SK-N-MC (cell line): ENCODE data around the genes PBX1, LRRC52 and ALDH9A1.

GRCh38 chr1:162581107-162581718 is 19.7 kb downstream of the UAP1 start:
- RRBS: no CpG with 5 or more reads among the region's 6 CpGs

GRCh38 chr1:162626728-162626916 is 5.6 kb upstream of the DDR2 start:
- RRBS: no CpG with 5 or more reads among the region's 2 CpGs

DNA sequence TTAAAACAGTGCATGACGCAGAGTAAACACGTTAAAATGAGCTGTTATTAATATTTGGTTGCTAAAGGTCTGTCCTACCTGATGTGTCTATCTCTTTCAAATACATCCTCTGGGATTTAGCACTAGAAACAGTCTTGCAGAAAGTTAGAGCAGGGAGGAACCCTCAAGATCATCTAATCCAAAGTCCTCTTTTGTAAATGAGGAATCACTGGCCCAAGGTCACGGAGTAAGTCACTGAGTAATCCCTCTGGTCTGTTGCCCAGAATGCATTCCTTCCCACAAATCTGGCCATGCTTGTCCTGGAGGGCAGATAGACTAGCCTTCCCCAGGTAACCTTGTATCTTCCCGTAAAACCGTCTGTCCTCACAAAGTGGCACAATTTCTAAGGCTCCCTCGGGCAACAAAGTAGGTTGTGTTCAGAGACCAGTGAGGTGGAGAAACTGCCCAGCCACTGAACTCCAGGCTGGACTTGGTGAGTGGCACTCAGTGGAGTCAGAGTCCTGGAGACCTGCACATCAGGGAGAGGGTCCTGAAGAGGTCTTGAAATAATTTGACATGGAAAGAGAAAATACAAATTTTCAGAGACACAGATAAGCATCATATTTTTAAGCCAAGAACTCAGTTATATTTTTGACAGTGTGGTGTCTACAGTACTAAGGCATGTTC is 46.2 kb downstream of the DDR2 start:
- RRBS: no CpG with 5 or more reads among the region's 6 CpGs

GRCh38 chr1:162747134-162747747 is 43.3 kb upstream of the HSD17B7 start:
- RRBS: no CpG with 5 or more reads among the region's 10 CpGs

GRCh38 chr1:162772671-162773209 is 17.8 kb upstream of the HSD17B7 start:
- RRBS: no CpG with 5 or more reads among the region's 3 CpGs

GRCh38 chr1:162781317-162782194 is 8.9 kb upstream of the HSD17B7 start:
- RRBS: no CpG with 5 or more reads among the region's 4 CpGs

- RRBS: no CpG with 5 or more reads among the region's 2 CpGs
Observed at GRCh38 chr1:162784808-162785163, 5.7 kb upstream of the HSD17B7 start.

GRCh38 chr1:163231382-163231909 is 28.7 kb upstream of the RGS5 start:
- RRBS: no CpG with 5 or more reads among the region's 3 CpGs

- RRBS: 1% methylated on average over 8 of the region's 33 CpGs
Observed at GRCh38 chr1:164558983-164560147, at the start of gene PBX1. PBX1 (plus strand) TSS chr1:164559184.

- RRBS: no CpG with 5 or more reads among the region's 3 CpGs
Observed at GRCh38 chr1:164597007-164597464, 38.1 kb downstream of the PBX1 start.

DNA sequence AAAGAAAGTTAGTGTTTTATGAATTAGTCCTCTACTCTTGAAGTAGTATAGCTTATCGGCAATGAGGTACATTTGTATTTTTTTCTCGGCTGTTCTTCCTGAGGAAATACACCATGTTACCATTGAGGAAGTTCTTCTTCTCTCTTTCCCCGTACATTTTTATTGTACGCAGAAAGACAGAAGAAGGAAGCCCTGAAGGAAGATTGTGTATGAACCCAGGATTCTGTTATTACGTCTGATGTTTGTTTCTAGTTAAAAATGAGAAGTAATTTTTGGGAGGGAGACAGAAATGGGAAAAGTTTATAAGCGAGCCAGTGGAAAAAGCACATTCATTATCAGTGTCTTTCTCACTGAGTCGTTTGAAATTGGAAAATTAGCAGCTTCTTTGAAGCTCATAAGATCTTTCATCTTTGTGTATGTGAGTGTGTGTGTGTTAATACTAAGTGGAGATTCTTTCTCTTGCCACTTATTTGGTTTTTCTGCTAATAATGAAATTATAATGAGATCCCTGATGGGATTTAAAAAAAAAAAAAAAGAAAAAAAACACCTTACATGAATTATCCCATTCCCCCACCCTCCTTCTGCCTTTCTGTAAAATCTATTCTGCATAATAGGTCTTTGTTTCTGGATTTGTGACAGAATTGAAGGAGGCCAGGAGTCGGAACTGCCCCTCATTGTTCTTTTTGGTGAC is 66.5 kb downstream of the PBX1 start:
- RRBS: no CpG with 5 or more reads among the region's 8 CpGs

- RRBS: no CpG with 5 or more reads among the region's 2 CpGs
Observed at GRCh38 chr1:164686053-164686496, 127.1 kb downstream of the PBX1 start.

DNA sequence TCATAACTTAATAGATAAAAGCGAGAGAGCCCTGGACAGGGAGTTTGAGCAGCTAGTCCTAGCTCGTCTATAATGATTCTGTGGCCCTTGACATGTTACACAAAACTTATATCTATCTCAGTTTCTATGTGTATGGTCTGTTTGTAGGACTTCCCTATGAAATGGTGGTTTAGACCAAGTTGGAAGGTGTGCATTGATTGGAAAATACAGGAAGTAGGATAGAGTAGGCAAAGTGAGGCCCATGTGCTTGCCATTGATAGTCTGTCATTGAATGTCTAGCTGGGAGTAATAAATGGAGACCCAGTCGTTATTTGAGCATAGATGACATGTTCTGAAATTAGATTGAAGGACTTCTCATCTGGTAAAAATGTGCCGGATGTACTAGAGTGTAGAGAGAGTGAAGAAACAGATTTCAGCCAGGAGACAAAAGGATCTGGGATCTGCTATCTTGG is 136.8 kb downstream of the PBX1 start:
- RRBS: no CpG with 5 or more reads among the region's 4 CpGs

DNA sequence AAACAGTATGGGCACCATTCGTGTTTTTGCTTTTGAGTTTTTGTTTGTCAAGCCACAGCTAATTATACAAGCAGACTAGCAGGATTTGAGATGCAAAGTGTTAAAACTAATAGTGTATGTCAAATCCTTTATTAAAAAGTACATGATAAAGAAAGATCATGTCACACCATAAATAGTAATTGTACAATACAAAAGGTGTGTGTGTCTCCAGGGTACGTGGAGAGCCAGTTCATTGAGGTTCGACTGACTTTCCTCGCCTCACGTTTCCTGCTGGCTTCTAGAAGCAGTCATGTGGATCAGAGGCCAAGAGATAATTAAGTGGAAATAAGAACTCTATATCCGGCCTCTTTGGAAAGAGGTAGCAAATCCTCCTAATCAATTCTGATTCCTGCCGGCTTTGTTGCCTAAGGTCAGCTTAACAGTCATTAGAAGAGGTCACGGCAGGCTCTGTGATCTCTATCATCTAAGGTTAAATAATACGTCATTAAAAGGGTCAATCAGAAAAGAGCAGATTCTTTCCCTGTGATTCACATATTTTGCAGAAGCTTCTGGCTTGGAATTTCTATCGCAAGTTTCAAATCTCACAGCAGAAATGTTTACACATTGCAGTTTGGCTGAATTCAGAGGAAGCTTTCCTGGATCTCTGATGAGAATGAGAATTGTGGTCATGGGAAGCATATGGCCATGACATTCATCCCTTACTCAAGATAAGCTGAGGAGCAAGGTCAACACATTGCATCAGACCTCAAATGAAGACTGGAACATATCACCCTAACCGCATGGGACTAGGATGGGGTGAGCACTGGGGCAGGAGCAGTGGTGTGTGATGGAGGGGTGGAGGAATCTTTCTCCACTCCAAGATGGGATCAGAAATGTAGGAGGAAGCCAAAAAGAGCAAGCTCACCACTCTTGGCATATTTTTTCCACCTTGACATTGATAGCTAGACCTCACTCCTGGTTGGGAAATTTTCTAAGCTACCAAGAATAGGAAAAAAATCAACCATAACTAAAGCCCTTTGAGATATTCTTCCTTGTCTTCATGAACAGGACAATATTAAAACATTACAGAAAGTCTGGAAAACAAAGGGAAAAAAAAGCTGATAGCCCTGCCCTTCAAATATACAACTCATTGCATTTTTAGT is 189.4 kb downstream of the PBX1 start:
- RRBS: 68% methylated on average over 1 of the region's 11 CpGs

DNA sequence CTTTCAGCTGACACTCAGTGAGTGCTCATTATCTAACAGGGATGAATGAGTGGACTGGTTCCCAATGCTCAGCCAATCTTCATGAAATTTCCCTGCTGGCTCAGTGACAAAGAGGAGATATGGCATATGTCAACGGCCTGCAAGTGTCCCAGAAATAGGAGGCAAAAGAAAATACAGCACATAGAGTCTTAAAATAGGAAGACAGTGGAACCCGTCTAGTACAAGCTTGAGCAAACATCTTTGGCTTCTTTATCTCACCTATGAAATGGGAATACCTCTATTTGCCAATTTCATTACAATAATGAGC is 34.9 kb downstream of the RXRG start:
- RRBS: no CpG with 5 or more reads among the region's 2 CpGs

DNA sequence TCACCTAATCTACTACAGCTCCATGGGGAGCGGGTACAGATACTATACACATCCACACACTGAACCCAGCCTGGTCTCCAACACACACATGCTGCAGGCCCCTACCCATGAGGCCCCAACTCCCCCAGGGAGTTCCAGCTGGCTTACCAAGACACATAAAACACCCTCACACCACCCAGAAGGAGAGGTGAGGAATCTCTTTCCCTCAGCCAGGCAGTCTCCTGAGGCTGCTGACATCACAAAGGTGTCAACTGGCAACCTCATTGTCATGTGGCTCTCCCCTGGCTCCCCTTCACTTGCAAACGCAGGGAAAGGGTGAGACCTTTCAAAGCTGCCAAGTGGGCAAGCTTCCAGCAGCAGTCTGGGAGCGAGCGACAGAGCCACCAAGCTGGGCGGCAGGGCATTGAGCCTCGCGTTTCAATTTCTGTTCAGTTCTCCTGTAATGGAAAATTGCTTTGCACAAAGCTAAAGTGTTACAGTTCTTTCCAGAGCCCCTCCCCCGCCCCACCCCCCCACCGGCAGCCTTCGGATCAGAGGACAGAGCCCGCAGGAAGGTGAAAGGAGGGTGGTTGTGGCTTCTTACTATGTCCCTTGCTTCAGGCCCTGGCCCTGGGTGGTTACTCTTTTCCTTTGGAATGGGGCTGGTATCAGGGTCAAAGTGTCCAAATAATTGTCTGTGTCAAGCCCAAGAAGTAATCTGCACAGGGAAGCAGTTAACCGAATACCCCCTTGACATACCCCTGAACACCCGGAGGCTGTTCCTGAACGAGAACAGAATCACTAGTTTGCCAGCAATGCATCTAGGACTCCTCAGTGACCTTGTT is at the start of gene LRRC52:
Gene LRRC52, plus strand, starts transcription at position 288 of the 824 bp plus-strand sequence.
- RRBS: 93% methylated on average over 2 of the region's 14 CpGs

DNA sequence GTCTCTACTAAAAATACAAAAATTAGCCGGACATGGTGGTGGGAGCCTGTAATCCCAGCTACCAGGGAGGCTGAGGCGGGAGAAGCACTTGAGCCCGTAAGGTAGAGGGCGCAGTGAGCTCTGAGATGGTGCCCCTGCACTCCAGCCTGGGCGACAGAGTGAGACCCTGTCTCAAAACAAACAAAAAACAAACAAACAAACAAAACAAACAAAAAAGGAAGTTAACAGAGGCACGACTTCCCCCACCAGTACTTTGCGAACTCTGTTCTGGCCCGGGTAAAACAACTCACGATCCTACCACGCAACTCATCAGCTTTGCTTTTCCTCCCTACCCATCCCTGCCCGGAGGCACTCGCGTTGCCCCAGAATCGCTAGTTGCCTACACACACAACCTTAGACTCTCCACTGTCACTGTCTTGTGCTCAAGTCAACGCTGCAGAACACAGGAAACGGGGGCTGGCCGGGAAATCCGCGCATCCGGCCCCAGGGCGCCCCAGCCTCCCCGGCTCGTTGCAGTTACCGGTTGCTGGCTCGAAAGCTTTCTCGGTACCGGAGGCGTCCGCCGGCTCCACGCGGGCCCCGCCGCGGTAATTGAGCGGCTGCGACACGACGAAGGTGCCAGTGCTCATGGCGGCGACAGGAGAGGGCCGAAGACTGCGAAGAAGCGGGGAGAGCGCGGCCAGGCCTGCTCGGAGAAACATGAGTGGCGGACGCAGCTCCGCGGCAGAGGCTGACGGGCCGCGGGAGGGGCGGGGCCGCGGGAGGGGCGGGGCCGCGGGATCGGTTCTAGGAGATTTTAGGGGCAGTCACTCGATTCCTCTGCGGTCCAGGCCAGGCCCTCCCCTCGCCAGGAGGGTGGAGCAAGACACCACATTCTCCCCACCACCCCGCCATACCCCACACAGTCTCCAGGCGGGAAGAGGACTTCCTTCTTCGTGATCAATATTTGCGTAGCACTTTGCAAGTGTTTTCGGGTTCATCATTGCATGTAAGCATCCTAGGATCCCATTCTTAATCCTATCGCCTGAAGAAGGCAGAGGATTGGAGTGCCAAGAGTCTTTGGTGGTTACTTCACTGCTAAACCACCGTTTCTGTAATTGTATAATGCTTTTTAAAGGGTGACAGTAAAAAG is at the start of gene ALDH9A1:
Gene ALDH9A1, minus strand, starts transcription at position 705 of the 1,132 bp plus-strand sequence.
- RRBS: 1% methylated on average over 4 of the region's 71 CpGs

DNA sequence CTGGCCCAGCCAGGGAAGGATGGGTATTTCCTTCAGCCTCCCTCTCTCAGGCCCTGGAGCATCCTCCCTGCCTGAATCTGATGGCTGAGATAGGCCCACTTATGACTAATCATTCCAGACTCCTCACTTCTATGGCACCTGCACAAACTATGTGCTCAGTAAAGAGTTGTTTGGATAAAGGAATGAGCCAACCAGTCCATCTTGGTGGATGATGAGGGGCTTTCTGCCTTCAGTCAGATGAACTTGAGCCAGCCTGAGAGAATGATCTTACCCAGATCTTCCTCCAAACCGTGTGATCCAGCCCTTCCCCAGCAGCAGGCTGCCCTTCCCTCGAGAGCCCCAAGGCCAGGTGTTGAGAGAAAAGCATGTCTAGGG is 1.3 kb downstream of the GPA33 start:
- RRBS: no CpG with 5 or more reads among the region's 2 CpGs

DNA sequence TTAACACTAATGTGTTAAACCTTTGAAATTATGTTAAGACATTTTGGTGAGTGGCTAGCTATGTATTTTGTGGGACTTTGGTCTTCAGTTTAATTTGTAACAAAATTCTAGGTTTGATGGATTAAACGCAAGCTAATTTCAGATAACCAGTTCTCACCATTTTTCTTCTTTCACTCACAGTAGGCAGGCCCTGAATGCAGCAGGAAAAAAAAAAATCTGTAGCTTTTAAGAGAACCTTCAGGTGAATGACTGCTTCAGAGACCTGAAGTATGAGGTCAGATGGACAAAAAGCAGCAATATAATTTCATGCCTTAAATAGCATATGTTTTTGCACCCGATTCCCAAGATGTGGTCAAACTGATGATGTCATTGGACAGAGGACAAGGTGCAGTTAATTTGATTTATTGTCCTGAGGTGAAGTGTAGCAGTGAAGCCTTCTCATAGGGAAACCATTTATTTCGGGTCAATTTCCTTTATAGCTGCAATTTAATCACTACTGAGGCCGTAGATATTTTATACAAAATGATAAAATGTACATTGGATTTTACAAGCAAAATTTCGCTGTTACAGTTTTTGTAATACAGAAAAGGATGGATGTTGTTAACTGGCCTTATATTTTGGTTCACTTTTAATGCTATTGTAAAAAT is 3.0 kb downstream of the POU2F1 start:
- RRBS: no CpG with 5 or more reads among the region's 5 CpGs

GRCh38 chr1:167397793-167398403 is 120.4 kb downstream of the CD247 start:
- RRBS: no CpG with 5 or more reads among the region's 5 CpGs